ENCODE measurements around a stretch of chr13.

DNA sequence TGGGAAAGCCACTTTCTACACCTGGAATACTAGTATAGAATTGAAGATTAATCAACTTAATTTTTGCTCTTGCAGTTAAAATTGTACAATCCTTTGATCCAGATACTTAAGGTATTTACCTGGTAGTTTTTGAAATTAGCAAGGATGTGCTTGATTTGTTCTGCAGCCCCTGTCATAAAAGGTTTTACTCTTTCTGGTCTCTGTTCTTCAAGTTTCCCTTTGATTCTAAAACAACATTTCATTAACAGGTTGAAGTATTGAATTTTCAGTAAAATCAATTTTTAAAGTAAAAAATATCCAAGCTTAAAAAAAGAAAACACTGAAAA lies 1.6 kb downstream of the TPT1 start:
- PRO-cap, 2 experiments = no peak in any of the 2 experiments
- RAMPAGE, long total RNA, 5 experiments = start-site peak on the minus strand in 1 of 5 experiments, centred at position 189 of the sequence, 313 reads per replicate

DNA sequence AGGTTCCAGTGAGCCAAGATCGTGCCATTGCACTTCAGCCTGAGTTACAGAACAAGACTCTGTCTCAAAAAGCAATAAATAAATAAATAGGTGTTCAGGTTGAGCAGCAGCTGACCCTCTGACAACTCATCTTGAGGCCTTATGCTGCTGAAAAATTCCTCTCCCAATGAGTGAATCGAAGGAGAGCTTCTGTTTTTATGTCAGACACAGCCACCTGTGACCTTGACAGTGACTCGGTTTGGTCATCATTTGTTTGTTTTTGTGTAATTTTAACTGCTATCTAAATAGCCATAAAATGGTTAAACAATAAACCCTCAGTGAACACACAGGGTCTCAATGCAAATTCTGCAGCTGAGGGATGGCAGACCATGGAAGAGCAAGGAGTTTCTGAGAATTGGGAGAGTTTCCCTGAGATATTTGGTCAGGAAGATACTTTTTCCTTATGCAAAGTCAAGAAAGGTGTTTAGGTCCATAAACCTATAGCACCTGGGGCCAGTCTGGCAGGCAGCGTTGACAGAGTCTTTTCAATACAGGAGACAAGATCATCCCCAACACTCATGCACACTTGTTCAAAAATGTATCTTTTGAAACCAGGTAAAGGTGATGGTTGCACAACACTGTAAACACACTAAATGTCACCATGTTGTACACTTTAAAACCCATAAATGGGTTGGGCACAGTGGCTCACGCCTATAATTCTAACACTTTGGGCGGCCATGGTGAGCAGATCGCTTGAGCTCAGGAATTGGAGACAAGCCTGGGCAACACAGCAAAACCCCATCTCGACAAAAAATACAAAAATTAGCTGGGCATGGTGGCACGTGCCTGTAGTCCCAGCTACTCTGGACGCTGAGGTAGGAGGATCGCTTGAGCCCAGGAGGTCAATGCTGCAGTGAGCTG lies 16.6 kb upstream of the SLC25A30 start:
- PRO-cap, 2 experiments = no peak in any of the 2 experiments
- RAMPAGE, long total RNA, 5 experiments = no peak in any of the 5 experiments

DNA sequence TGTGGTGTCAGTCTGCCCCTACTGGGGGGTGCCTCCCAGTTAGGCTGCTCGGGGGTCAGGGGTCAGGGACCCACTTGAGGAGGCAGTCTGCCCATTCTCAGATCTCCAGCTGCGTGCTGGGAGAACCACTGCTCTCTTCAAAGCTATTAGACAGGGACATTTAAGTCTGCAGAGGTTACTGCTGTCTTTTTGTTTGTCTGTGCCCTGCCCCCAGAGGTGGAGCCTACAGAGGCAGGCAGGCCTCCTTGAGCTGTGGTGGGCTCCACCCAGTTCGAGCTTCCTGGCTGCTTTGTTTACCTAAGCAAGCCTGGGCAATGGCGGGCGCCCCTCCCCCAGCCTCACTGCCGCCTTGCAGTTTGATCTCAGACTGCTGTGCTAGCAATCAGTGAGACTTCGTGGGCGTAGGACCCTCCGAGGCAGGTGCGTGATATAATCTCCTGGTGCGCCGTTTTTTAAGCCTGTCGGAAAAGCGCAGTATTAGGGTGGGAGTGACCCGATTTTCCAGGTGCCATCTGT lies 32.6 kb upstream of the CBY2 start:
- PRO-cap, 2 experiments = no peak in any of the 2 experiments
- RAMPAGE, long total RNA, 5 experiments = no peak in any of the 5 experiments

- PRO-cap, 2 experiments = no peak in any of the 2 experiments
- RAMPAGE, long total RNA, 5 experiments = no peak in any of the 5 experiments
Measured at GRCh38 chr13:45988747-45989056, 63.8 kb downstream of the ZC3H13 start.

DNA sequence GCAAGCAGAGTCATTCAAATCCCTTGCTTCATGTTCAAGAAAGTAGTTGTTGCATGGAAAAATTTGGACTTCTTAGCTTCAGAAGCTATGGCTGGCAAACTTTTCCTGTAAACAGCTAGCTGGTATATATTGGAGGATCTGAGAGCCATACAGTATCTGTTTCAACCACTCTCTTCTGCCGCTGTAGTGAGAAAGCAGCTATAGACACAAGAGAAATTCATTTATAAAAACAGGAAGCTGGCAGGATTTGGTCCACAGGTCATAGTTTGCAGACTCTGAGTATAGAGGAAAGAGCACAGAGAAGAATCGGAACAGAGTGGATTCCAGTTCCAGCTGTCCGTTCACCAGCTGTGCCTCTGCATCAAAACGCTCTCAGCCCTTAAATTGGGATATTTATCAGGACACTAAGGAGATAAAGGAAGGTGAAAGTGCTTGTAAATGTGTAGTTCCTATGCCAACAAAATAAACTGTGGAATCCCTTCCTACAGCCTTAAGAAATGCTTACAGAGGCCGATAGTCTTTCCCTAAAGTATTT lies 17.2 kb downstream of the RUBCNL start:
- PRO-cap, 2 experiments = no peak in any of the 2 experiments
- RAMPAGE, long total RNA, 5 experiments = no peak in any of the 5 experiments

DNA sequence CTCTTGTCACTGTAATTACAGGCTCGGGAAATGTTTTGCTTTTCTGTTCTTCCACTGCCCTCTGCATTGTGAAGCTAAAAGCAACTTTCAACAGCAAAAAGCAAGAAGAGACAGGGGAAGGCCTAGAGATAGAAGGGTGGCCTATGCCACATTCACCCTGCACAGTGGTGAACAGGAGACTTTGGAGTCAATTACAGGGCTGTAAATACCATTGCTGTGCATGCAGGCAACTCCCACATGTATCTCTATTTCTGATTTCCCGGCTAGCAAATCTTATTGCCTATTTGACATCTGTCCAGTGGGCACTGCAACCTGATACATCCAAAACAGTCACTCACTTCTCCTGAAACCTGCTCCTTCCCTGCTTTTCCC lies 13.5 kb downstream of the RUBCNL start:
- PRO-cap, 2 experiments = no peak in any of the 2 experiments
- RAMPAGE, long total RNA, 5 experiments = no peak in any of the 5 experiments

DNA sequence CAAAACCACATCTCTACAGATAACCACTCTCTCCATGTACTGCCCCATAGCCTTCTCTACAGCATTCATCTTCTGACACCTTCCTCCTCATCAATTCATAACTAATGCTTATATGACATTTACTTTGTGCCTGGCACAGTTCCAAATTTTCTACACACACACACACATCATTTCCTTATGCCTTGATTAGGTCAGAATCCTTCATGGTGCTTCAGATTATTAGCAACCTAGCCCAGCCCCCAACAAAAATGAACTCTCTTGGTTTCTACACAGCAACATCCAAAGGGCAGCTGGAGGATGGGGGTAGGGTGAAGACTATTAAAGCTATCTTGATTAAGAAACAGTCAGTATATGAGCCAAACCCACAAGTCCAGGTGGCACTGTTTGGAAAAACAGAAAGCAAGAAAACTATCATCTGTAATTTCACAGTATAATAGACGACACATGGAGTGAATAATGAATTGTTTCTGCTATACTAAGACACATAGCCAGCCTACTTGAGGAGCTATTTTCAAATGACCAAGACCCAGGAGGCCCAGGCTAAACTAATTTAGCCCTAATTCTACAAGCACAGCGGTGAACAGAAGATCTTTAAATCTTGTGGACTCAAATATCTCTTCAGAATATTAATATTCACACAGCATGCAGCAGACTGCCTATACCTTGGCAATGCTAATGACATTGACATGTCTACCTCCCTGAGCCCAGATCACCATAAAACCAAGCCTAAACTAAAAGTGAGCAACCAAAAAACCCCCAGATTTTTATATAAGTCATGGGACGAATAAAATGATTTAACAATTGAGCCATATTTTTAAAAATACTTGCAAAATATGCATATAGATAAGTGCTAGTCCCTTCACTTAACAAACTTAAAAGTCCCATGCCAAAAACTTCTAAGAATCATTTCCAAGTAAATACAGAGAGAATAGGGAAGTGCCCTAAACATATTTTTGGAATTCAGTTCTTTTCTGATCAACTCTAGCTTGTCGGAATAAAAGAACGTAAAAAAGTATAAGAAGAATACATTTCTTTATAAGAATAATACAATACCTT lies 3.4 kb downstream of the RUBCNL start:
- PRO-cap, 2 experiments = no peak in any of the 2 experiments
- RAMPAGE, long total RNA, 5 experiments = no peak in any of the 5 experiments

- PRO-cap, 2 experiments = peak in 2 of 2 experiments; most common plus-strand start chr13:46551779 (in 2); most common minus-strand start chr13:46551929 (in 1)
- RAMPAGE, long total RNA, 5 experiments = no peak in any of the 5 experiments
Measured at GRCh38 chr13:46551568-46552204, 1.3 kb upstream of the LRCH1 start.

GRCh38 chr13:46578836-46579500 lies 26.0 kb downstream of the LRCH1 start:
- PRO-cap, 2 experiments = no peak in any of the 2 experiments
- RAMPAGE, long total RNA, 5 experiments = no peak in any of the 5 experiments

GRCh38 chr13:46598332-46598912 lies 45.5 kb downstream of the LRCH1 start:
- PRO-cap, 2 experiments = no peak in any of the 2 experiments
- RAMPAGE, long total RNA, 5 experiments = no peak in any of the 5 experiments

DNA sequence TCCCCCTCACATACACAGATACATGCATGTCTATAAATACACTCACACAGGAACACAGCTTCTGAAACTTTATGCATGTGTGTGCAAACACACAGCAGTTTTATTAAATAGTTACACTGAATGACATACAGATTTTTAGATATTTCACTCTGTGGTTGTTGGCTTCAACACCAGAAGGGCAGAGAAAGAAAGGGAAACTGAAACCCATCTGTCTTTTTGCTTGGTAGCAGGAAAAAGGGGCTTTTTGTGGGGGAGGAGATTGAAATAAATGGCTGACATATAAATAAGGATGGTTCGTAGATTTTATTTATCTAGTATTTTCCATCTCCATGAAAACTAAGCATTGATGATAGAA lies 114.9 kb downstream of the LRCH1 start:
- PRO-cap, 2 experiments = no peak in any of the 2 experiments
- RAMPAGE, long total RNA, 5 experiments = no peak in any of the 5 experiments

- PRO-cap, 2 experiments = no peak in any of the 2 experiments
- RAMPAGE, long total RNA, 5 experiments = no peak in any of the 5 experiments
Measured at GRCh38 chr13:48059620-48060264, 22.2 kb downstream of the NUDT15 start.

DNA sequence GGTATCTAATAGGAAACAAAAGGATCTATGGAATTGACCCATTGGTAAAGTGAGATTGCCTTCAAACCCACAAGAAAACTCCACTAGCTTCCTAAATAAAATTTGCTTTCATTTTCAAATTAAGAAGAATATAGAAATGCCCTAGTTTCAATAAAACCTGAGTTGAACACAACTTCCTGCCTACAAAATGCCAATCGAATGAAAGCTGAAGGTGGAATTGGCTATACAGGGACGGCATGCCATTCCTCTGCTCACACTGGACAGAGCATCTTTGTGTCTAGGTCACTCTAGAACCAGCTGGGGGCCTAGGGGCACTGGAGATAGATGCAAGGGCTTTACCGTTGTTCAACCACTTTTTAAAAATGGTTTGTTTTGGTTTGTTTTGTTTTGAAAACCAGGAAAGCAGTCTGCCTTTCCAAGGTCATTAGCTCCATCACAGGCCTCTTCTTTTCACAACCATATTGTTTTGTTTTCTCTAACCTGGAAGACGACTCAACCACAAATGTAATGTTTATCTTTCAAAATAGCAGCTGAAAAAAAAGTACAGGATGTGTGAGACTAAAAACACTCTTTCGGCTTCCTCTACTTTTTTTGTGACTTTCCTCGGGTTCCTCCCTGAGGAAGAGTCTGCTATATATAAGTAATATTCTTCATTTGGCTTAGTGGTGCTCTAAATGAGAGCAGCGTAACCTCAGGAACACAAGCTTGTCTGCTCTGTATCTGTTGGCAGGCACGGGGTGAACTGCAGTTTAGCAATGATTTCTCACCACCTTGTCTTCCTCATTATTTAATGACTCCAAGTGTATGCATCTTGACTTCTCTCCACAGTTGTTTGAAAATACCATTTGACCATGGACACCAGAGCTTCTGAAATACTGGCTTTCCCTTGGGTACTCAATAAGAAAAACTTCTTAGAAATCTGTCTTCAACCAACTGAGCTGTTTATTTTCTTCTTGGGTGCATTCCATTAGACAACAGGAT lies 11.8 kb upstream of the ITM2B start:
- PRO-cap, 2 experiments = peak in 1 of 2 experiments; most common plus-strand start position 662 of the sequence (in 1); most common minus-strand start position 452 of the sequence (in 1)
- RAMPAGE, long total RNA, 5 experiments = no peak in any of the 5 experiments

GRCh38 chr13:48232467-48232885 lies 530 bp upstream of the ITM2B start:
- PRO-cap, 2 experiments = peak in 2 of 2 experiments; most common plus-strand start chr13:48232623 (in 1); most common minus-strand start chr13:48232795 (in 1)
- RAMPAGE, long total RNA, 5 experiments = no peak in any of the 5 experiments

- PRO-cap, 2 experiments = no peak in any of the 2 experiments
- RAMPAGE, long total RNA, 5 experiments = no peak in any of the 5 experiments
Measured at GRCh38 chr13:48400729-48401323, 12.1 kb downstream of the LPAR6 start.

DNA sequence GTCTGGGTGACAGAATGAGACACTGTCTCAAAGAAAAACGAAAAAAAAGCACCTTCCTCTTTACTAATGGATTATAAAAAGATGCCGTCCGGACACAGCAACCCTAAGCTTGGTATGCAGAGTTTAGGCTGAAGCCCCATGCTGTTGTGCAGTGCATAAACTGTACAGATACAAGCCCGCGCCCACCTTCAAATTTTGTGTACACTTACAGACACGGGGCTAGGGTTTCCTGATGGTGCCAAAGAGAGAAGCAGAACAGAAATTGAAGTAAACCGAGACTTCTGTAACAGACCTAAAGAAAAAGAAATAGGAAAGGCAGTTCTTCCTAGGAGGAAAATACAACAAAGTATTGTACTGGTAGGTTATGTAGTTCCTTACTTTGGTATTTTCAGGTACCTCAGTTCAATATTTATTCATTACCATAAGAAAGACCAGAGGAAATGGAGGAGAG lies 8.9 kb downstream of the LPAR6 start:
- PRO-cap, 2 experiments = no peak in any of the 2 experiments
- RAMPAGE, long total RNA, 5 experiments = no peak in any of the 5 experiments

DNA sequence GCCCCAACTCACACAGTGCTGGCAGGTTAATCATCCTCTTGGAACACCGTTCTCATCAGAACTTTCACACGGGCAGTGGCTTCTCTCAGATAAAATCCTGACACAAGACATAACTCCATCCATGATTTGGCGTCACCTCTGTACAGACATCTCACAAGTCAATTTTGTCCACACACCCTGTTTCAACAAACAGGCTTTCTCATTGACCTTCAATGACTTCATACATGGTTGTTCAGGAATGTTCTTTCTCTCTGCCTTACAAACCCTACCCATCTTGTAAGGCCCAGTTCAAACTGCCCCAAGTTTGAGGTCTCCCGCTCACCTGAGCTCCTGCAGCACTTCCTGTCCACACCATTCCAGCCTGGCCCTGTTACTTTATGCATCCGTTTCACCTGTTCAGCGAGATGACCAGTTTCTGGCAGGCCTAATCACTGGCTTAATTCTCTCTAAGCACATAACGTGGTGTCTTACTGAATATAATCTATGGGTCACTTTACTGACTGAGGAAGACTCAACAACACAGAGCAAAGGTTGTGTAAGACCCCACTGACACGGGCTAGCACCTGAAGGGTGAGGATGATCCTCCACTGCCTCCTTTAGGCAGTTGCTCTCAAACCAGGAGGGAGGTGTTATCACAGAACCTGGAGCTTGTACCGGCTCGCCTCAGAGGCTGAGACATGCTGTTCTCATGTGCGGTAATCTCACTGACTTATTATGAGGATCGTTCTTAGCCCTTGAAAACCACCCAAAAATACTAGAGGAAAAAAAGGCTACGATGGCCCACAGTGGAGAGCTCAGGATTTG lies 28.5 kb downstream of the RCBTB2 start:
- PRO-cap, 2 experiments = no peak in any of the 2 experiments
- RAMPAGE, long total RNA, 5 experiments = no peak in any of the 5 experiments

DNA sequence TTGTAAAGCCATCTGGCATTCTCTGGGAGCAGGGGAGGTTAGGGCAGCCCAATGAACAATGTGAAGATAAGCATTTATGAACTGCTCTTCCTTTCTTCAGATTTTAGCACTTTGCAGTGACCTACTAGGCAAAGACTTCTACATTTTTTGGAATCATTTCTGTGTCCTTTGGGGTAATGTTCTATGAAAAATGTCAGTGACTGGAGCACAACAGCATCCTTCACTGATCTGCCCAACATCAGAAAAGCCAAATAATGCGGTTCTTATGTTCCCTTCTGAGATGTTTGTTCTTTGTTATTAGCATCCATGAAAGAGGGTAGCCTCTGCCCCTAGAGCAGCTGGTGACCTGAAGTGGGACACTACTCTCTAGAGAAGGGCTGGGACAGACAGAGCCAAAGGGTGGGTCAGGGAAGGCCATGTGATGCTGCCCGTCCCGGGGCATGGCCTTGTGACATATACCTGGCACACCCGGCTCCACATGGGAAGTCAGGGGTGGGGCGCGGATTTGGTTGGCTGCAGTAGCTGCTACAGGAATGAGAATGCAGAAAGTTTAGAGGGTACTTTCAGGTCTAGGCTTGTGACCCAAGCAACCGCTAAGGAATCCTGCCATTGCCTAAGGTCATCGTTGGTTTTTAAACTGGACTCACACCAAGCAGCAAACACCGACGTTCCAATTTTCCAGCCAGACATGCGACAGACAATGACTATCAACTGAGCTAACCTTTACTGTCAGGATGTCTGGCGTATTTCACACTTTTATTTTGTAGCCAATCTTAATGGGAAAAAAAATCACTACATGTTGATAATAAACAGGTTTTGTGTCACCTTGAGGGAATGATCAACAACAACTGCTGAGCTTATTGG lies 26.0 kb downstream of the RCBTB2 start:
- PRO-cap, 2 experiments = peak in 1 of 2 experiments; most common plus-strand start position 484 of the sequence (in 1)
- RAMPAGE, long total RNA, 5 experiments = no peak in any of the 5 experiments

DNA sequence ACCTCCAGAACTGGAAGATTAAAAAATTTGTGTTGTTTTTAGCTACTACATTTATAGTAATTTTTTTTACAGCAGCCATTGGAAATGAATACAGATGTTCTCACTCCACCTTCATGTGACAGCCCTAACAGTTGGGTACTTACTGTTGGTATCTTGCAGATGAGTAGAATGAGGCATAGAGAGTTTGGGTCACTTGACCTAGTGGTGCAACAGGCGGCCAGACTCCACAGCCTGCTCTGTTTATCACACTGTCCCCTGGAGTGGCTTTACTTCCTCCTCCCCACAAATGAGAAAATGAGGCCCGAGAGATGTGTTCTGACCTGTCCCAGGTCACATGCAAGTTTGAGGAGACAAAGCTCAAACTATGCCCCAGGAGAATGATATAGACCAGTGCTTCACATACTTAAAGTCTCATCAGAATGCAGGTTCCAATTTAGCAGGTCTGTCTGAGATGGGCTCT lies 37.3 kb upstream of the RCBTB2 start:
- PRO-cap, 2 experiments = no peak in any of the 2 experiments
- RAMPAGE, long total RNA, 5 experiments = no peak in any of the 5 experiments

DNA sequence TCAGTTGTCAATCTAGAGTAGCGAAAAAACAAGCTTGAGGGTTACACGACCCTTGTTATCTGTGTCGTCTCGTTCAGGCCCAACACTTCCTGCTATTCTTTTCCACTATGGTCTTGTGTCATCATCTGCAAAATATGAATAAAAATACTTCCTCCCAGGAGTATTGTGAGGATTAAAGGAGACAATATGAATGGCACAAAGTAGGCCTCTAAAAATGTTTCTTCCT lies 40.4 kb upstream of the RCBTB2 start:
- PRO-cap, 2 experiments = no peak in any of the 2 experiments
- RAMPAGE, long total RNA, 5 experiments = no peak in any of the 5 experiments